Pericardium fibroblast (primary cell): ENCODE measurements around a stretch of chr12.

GRCh38 chr12:17044-17794 is 49.3 kb upstream of the IQSEC3 start:
- RAMPAGE, long total RNA: no peak

DNA sequence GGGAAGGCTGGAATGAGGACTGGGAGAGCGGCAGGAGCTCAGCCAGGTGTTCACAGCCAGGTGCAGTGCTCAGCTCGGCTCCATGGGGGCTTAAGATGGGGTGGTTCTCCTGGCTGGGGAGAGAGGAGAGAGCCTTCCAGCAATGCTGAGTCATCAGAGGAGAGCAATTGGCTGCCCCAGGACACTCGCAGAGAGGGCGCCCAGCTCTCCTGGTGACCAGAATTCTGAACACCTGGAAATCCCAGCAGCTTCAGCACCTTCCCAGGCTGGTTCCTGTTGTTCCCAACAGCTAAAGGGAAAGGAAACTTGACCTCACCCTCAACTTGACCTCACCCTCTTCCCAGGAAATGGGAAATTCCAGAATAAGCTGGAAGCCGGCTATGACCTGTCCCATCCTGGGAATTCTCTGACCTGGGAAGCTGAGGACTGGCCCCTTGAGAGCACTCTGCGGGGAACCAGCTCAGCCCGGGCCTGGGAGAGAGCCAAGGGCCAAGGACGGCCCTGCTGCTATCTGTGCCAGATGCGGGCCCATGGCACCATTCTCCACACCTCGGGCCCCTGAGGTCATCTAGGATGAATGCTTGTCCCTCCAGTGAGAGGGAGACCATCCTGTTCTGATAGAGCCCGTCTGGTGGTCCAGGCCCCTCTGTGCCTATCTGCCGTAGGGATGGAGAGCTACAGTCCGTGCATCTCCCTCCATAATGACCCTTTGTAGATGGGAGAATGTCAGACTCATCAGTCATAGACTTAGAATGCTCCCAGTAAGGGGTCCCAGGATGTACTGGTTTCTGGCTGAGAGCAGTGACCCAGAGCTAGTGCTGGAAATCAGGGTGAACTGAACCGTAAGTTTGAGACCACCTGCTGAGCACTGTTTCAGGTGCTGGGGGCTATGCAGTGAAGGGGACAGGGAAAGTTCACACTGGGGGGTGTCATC is 34.4 kb downstream of the SLC6A12 start:
- RAMPAGE, long total RNA: no peak

GRCh38 chr12:358532-358862 is 30.6 kb downstream of the KDM5A start:
- RAMPAGE, long total RNA: no peak

DNA sequence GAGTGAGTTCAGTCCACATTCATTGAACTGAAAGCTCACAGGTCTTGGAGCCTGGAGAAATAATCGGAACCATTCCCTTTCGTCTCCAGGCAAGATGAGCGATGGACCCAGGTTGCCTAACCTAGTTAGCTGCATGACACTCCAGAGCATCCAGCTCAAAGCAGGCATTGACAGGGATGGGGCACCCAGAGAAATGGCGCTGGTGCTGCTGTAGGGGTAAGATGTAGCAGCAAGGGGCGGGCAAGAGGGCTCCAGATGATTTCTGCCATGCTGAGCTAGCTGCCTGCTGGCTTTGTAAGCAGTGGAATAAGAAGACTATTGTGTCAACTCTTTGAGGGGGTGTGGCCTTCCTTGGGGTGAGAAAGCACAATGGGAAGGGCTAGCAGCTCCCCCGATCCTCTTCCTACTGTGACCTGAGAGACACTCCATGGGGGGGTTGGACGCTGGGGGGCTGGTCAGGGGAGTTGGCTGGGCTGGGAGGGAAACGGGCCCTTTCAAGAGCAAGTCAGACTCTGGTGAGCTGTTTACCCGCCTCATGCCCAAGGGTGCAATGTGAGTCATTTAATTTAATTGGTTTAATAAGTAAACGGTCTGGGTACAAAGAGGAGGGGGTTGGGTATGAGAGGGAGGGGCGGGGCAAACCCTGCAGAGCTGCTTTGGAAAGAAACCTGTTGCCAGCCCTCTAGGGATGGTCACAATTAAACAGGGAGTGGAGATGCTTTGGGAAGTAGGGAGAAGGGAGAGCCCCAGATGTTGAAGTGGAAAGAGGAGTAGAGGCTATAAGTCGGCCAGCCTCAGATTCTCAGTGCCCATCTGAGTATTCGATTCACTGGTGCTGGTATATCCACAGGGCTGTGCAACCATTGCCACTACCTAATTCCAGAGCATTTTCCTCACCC is 50.5 kb downstream of the B4GALNT3 start:
- RAMPAGE, long total RNA: no peak

GRCh38 chr12:516157-517299 is 56.8 kb downstream of the B4GALNT3 start:
- RAMPAGE, long total RNA: no peak

- RAMPAGE, long total RNA: no peak
These were observed 77.7 kb downstream of the NINJ2 start for GRCh38 chr12:585445-585961.

GRCh38 chr12:631042-631353 is 32.2 kb downstream of the NINJ2 start:
- RAMPAGE, long total RNA: no peak

DNA sequence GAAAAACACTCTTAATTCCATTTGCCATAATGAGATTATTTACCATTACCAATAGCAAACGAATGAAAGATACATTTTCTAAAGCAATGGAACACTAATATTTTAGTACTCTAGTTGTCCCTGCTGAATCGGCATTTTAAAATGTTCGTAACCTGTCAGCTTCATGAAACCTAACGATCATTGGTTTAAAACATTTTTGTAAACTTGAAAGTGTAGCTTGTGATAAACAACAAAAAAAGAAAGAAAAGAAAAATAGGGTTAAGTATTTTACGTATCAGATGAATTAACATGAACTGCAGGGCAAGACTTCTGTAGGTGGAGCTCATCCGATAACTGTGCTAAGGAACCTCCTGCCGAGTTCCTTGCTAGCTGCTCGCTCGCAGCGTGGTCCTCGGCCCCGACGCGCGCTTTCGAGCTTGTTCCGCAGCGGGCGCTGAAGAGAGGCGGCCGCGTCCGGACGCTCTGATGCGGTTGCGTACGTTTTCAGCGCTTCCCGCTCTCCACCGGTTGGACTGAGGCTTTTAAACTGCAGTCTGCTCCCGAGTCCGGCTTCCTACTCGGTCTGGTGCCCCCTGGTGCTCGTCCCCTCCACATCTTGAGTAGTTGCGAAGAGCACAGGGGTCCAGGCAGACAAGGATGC is 1.4 kb upstream of the WNK1 start:
- RAMPAGE, long total RNA: no peak

GRCh38 chr12:802295-802808 is 50.0 kb downstream of the WNK1 start:
- RAMPAGE, long total RNA: no peak

GRCh38 chr12:833641-834425 is 81.5 kb downstream of the WNK1 start:
- RAMPAGE, long total RNA: no peak

- RAMPAGE, long total RNA: no peak
These were observed 41.7 kb downstream of the RAD52 start for GRCh38 chr12:907727-908242.

DNA sequence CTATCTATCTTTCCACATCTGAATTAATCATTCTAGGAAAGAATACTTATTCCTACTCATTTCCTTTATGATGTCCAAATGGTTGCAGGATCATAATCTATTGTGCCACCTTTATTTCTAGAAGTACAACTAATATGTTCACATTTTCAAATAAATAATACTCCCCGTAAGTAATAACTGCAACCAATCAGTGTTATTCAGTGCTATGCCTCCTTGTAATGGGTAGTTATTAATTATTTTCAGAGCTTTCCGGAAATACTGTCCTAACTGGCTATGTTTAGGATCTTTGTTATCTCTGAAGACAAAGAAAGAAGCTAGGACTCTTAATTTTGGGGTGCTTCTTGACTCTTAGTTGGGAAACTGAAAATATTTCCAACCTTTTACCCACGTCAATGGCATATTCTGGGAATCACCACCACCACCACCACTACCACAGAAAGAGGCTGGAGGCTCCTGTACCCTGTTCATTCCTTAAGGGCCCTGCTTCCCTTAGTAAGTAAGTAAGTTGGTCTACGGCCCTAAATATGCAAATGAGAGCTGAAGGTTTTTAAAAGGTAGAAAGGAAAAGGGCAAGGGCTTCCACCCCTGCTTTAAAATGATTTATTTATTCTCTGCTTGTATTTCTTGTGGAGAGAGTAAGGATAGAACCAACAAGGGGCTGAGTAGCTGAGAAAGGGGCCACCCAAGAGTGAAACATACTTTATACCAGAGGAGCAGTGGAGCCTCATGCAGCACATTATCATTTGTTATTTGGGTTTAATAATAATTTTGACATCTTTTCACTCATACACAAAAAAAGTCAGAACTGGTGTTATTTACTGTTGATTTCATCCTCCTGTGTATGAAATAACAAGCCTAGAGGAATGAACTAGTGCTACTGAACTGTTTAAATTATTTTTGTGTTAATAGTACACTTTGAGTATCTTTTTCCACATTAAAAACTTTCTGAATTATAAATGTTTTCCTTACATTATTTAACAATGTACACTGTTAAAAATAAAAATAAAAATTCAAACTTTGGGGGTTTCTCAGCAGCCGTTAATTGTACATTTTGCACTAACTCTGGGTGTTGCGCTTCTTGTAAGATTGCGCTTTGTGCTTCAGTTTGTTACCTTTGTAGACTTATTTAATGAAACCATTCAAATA is 38.8 kb downstream of the RAD52 start:
- RAMPAGE, long total RNA: no peak

DNA sequence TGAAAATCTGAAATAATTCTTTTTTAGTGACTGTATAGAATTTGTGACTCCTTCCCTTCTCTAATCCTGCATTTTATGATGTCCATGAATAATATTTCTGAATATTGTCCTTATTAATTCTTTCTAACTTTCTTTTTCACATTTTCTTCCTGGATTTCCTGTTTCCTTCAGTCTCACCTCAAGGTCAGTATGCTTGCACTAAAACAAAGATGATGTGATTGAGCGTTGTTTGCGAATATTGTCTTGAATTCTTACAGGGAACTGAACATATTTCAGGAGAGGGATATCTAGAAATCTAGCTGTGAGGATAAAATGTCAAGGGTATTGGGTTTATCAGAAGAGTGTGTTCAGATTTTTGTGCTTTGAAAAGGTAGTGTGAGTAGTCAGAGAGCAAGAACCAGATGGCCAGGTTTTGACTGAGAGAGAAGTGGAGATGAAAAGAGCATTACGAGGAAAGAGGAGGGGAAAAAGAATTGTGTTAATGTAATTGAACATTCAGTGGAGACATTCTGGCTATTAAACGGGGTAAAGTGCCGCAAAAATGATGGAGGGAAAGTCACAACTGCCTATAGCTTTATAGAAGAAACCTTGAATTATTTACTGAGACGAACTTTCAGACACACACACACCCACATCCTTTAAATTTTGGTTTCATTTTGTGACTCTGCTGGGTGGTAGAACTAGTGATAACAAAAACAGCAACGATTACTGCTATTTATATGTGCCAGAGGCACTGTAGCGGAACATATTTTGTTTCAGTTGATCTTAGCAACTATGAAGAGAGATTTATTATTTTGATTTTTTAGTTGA is 213.5 kb downstream of the ERC1 start:
- RAMPAGE, long total RNA: no peak

- RAMPAGE, long total RNA: no peak
These were observed 159.0 kb downstream of the FBXL14 start for GRCh38 chr12:1435374-1435743.

DNA sequence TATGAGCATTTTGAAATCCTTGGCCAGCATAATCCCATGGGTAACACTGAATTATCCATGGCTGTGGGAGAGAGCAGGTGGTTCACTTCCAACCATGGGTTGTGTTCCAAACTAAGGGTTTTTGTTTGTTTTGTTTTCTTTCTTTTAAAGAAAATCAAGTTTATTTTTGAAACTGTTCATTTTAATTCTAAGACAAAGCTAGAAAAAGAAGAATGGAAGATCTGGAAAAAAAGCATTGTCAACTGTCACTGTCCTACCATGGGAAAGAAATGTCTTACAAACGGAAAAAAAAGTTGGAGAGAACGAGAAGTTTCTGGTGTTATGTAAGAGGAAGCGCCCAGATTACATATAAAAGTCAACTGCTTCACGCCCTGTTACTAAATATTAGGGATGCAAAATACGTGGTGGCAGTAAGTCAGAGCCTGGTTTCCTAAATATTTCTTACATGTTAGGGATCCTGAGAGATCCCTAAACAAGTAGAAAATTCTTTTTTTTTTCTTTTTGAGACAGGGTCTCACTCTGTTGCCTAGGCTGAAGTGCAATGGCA is 14.3 kb upstream of the FBXL14 start:
- RAMPAGE, long total RNA: no peak

GRCh38 chr12:1670855-1671399 is 19.9 kb upstream of the ADIPOR2 start:
- RAMPAGE, long total RNA: no peak

GRCh38 chr12:1695212-1695980 is 4.5 kb downstream of the ADIPOR2 start:
- RAMPAGE, long total RNA: no peak

GRCh38 chr12:1721826-1722766 is 31.2 kb downstream of the ADIPOR2 start:
- RAMPAGE, long total RNA: no peak

- RAMPAGE, long total RNA: no peak
These were observed 49.9 kb downstream of the ADIPOR2 start for GRCh38 chr12:1740384-1741464.

GRCh38 chr12:1754038-1754665 is 63.3 kb downstream of the ADIPOR2 start:
- RAMPAGE, long total RNA: no peak